Zone of skin (tissue), 1 donor: ENCODE data around the genes HSD17B4 and ZNF474.

- RRBS: no CpG with 5 or more reads among the region's 4 CpGs
Observed at GRCh38 chr5:116494262-116494687, 80.3 kb downstream of the SEMA6A start.

DNA sequence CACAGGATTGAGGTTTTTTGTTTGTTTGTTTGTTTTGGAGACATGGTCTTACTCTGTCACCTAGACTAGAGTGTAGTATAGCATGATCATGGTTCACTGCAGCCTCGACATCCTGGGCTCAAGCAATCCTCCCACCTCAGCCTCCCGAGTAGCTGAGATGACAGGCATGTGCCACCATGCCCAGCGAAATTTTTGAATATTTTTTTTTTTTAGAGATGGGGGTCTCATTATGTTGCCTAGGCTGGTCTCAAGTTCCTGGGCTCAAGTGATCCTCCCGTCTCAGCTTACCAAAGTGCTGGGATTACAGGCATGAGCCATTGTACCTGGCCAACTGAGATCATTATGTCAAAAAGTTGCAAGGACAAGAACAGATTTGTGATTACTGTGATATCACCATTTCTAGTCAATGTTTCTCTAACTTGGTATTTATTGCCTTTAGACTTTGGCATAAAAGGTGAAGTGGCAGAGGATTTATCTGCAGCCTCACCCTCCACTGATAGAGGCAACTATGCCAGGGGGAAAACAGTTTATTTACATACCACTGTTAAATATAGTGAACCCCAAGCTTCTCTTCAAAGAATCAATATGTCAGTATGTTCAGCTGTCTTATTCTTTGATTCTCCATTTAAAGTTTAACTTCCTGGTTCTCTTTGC lies 30.2 kb downstream of the SEMA6A start:
- RRBS: no CpG with 5 or more reads among the region's 4 CpGs

GRCh38 chr5:116572295-116572687 lies 2.3 kb downstream of the SEMA6A start:
- RRBS: 3% methylated on average over 4 of the region's 20 CpGs

DNA sequence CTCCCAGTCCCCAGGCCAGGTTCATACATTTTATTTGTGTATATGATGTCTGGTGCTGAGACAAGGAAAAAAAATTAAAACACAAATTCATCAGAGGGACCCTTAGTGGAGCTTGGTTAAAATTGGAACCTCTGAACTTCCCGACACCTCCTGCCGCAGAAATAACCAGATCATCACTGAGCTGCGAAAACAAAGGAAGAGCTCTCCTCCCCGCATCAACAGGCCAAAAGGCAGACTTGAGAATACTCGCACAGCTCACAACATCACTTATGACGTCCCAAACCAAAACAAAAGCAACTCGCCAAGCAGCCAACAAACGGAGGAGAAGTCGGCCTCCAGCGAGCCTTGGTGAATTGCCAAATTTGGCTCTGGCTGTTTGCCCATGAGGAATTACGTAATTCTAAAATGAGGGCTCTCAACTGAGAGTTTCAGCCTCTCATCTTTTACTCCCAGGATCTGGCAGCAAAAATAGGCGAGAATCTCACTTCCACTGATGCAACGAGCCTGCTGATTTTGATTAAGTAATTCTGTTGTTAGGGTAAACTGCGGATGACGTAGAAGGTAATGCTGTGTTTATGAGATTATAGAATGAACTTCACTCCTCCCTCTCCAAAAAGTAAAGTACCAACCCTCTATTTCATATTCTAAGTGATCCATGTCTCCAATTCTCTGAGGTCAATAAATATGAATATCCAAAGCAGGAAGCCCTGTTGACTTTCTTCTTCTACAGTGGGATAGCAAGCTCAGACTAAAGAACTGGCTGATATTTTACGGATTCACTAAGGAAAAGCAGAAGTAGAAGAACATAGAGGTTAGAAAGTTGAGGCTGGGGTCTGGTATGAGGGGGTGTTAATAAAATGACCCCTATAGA lies 51.7 kb upstream of the SEMA6A start:
- RRBS: no CpG with 5 or more reads among the region's 16 CpGs

GRCh38 chr5:116652108-116652795 lies 77.6 kb upstream of the SEMA6A start:
- RRBS: no CpG with 5 or more reads among the region's 9 CpGs

- RRBS: no CpG with 5 or more reads among the region's 2 CpGs
Observed at GRCh38 chr5:117147371-117147570, 572.6 kb upstream of the SEMA6A start.

DNA sequence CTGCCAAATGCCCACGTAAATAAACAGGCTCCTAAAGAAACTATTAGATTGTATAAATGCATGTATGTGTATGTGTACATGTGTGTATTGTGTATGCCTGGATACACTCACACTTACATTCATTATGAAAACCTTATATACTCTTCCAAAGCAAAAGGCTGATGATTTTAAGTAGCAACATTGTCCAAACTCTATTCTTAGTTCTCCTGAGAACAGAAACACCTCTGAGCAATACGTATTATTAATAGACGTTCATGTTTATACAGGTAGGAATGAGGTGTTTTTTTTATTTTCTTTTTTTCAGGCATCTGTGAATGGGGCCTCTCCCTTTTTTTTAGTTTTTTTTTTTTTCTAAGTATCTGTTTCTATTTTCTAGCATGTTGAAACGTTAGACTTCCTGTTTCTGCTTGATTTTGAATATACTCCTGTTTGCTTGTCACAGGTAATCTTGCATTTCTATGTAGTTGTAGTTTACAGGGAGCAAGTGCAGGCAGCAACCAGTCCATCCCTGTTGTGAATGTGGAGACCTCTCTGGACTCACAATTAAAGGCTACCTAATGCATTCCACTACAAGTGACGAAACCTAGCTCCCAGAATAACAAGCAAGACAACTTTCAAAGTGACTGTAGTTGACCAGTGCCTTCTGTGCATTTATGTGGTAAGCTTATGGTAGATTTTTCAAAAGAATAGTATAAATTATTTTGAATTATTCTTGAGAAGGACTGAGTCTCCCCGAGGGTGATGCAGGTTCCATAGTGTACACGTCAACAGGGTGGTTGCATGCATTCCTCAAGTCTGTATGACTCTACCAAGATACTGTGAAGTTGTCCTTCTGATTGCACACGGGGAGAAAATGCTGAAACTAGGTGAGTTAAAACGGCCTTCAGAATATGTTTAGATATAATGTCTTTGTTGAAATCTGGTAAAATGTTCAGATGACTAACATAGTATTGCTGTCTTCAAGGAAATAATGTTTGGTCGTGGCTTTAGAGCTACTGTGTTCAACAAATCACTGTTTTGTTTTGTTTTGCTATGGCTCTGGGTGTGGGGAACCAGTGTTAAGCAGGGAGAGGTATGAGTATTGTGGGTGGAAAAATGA lies 22.7 kb upstream of the TNFAIP8 start:
- RRBS: no CpG with 5 or more reads among the region's 10 CpGs

DNA sequence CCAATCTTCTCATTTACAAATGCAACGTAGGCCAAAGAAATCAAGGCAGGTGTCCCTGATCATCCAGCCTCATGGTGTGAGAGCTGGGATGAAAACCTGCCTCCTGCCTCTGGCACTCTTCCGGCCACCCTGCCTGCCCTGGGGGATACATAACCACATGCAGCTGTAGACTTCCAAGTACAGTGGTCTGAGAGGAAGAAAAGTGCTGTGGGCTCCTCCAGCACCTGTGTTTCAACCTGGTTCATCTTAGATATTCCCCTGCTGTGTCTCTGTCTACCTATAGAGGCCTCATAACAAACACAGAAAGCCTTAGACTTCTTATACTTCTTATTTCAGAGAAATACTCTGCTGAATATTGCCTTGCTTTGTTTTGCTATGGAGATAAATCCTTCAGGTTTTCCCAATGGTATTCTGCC lies 19.6 kb upstream of the TNFAIP8 start:
- RRBS: no CpG with 5 or more reads among the region's 2 CpGs

DNA sequence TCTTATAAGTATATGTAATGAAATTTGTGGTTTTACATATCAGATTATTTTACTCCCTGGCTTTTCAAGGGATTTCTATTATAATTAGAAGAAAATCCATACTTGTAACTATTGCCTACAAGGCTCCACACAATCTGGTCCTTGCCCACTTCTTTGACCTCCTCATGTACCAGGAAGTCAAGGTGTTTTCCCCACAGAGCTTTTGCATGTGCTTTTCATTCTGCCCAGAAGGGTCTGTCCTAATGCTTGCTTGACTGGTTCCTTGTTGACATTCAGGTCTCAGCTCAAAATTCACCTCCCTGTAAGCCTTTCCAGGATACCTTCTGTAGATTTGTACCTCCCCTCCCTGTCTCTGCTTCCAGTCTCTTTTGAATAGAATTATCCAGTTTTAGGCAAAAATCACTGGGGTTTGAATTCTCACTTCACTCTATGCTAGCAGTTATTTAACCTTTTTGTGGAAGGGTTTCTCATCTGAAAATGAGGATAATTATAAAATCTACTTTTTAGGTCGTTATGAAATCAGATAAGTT lies 33.5 kb upstream of the HSD17B4 start:
- RRBS: no CpG with 5 or more reads among the region's 1 CpG

DNA sequence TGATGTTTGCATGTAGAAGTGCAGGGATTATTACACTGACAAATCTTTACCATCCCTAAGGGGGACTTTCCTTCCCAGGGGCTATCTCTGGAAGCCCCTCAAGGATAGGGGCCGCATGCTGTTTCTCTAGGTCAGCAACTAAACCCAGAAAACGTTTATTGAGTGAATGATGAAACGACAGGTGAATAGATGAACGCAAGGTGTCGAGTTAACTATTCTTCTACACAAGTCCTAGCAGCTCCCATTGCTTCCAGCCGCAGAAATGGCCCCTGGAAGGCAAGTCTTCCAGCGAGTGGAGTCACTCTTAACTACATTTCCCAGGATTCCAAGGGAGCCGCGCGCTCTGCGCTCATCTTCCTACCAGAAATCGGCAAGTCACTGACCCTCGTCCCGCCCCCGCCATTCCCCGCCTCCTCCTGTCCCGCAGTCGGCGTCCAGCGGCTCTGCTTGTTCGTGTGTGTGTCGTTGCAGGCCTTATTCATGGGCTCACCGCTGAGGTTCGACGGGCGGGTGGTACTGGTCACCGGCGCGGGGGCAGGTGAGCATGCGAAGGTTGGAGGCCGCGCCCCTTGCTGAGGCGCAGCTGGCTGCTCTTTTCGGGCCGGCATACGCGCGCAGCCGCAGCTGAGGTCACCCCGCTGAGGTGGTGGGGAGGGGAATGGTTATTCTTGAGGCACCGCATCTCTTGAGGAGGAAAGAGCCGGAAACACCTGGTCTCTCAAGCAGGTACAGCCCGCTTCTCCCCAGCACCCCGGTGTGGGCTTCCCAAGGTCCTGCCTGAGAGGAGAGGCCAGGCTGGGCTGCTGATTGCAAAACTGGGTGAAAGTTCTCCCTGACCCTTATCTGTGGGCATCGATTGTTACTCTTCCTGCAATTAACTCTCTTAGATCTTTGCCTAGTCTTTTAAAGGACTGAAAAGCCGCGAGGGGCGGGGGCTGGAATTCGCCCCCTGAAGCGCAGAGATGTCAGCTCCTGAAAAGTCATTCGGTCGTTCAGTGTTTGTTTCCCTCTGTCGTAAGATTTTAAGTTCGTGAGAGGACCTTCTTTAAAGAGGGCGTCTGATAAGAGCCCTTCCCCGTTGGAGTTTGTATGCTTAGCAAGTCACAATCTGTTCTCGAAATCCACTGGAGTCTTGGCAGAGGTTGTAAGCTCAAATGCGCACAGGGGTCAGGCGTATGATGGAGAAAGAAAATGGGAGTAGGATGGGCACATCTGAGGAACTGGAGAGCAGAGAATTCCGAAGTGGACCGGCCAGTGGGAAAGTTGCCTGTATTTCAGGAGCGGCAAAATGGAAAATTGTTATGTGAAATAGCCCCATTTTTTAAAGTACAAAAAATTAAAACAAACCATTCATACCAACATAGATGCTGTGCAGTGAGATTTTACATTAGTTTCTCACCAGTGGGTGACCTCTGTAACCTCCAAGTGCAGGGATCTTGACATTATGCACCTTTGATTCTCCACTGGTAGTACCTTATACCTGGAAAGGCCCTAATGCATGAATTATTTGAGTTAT lies at the start of gene HSD17B4:
Gene HSD17B4, plus strand, starts transcription at position 402 of the 1,516 bp plus-strand sequence.
- RRBS: 1% methylated on average over 16 of the region's 62 CpGs

- RRBS: no CpG with 5 or more reads among the region's 6 CpGs
Observed at GRCh38 chr5:122129255-122129889, at the start of gene ZNF474. Gene ZNF474, plus strand, starts transcription at chr5:122129546.

- RRBS: no CpG with 5 or more reads among the region's 8 CpGs
Observed at GRCh38 chr5:122415284-122415987, 103.4 kb downstream of the SNCAIP start.

- RRBS: no CpG with 5 or more reads among the region's 9 CpGs
Observed at GRCh38 chr5:122500670-122501285, 188.7 kb downstream of the SNCAIP start.

DNA sequence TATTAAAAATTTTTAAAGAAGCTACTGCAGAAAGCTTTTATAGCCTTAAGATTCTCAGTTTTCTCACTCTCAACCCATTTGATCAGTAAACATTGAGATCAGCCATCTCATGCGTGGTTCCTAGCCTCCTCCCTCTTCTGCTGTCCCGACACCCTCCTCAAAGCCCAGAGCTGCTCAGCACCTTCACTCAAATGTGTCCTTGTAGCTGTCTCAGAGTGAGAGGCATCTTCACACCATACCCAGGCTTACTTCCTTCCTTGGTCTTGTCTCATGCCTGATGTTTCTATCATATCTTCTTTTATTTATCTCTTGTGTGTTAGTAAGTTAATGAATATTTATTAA lies 72.4 kb upstream of the SNX2 start:
- RRBS: no CpG with 5 or more reads among the region's 2 CpGs

GRCh38 chr5:122844084-122844806 lies 1.2 kb upstream of the SNX24 start:
- RRBS: no CpG with 5 or more reads among the region's 19 CpGs

- RRBS: 4% methylated on average over 10 of the region's 29 CpGs
Observed at GRCh38 chr5:123036937-123037431, 459 bp upstream of the PPIC start.

DNA sequence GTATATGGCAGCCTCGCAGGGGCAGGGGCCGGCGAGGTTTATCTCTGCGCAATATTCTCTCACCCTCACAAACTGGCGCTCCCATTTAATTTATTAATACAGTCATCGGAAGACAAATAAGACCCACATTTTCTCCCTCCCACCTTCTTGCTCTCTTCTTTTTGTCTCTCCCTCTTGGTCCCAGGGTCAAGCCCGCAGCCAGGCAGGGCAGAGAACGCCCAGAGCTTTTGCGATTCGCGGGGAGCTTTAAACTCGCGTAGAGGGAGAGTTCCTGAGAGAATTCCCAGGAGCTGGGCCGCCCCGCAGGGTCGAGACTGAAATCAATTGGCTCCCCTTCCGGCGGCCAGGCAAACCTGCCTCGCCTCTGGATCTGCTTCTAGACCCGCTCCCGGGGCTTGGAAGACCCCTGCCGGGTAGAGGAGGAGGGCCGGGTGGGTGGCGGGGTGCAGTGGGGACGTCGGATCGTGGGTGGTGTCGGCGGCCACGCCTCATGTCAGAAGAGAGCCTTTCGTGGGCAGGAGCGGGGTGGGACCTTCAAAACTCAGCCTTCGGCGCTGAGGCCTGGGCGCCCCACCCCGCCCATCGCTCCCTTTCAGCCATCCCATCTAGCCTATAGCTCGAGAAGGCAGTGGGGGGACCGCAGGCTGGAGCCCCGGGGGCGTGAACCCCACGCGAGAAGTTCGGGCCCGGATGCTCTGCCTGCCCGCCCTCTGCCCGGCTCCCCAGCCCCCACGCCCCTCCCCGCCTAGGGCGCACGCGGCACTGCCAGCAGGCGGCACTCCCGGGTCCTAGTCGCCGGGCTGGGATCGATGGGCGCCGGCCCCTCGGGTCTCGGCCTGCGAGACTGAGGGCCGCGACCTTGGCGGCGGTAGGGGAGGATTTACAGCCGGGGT lies 6.0 kb downstream of the PRDM6 start:
- RRBS: 18% methylated on average over 21 of the region's 67 CpGs

DNA sequence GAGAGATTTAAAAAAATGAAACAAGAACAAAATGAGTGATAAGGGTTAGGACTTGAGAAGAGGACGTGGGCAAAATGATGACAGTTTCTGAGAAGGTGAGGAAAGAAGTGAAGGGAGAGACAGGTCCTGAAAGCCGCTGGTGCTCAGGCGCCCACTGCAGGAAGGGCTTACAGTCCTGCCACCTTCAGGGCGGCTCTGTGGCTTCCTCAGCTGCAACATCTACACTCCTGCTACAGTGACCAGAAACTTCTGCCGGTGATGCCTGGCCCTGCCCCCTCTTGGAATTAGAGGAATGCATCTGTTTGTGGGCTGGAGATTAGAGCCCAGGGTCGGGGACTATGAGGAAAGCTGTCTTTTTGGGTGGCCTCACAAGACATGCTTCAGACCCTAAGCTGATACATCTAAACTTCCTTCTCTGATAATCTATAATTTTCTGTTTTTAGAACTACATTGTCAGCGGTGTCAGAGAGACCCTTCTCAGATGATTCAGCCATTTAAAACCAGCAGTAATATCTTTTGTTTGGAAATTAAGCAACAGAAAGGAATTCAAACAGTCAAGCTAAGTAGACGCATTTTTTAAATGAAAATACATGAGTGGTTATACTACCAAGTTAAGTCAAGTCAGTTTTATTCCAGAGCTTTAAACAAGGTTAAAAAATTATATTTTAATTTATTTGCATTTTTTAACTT lies 30.4 kb downstream of the PRDM6 start:
- RRBS: no CpG with 5 or more reads among the region's 8 CpGs

- RRBS: no CpG with 5 or more reads among the region's 6 CpGs
Observed at GRCh38 chr5:123206848-123207562, 118.0 kb downstream of the PRDM6 start.

DNA sequence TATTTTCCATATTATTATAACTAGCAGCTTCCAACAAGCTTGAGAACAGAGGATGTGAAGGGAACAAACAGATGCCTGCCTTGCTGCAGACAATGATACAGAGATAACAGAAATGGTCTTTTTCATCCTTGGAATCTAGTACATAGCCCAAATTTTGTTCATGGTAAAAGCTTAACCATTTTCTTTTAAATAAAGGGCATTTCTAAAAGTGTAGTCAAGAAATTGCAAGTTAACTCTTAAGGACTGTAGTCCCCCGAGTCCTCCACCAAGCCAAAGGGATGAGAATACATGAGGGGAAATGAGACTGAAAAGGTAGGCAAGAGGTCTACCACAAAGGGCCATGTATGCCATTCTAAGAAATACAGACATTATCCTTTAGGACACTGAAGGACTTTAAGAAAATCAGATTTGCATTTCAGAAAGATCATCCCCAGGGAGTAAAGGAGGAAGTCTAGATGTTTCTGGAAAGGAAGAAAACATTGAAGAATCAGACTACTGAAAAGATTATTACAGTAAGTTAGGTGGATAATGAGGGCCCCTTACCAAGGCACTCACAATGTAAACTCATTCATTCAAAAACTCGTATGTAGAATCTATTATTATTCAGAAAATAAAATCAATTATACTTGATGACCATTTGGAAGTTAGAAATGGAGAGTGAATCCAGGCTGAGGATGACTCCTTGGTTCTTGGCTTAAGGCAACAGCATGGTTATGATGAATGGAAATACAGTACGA lies 2.8 kb downstream of the CEP120 start:
- RRBS: no CpG with 5 or more reads among the region's 3 CpGs